PFSK-1 (cell line): Measurements from ENCODE around the genes FXYD5, KMT2B and PRODH2.

GRCh38 chr19:35152004-35152572, 2.4 kb upstream of the FXYD5 start:
- RRBS: no CpG with 5 or more reads among the region's 6 CpGs

- RRBS: 3% methylated on average over 6 of the region's 34 CpGs
Measured at GRCh38 chr19:35154507-35155032, at the start of gene FXYD5. FXYD5 (plus strand) TSS chr19:35154735.

DNA sequence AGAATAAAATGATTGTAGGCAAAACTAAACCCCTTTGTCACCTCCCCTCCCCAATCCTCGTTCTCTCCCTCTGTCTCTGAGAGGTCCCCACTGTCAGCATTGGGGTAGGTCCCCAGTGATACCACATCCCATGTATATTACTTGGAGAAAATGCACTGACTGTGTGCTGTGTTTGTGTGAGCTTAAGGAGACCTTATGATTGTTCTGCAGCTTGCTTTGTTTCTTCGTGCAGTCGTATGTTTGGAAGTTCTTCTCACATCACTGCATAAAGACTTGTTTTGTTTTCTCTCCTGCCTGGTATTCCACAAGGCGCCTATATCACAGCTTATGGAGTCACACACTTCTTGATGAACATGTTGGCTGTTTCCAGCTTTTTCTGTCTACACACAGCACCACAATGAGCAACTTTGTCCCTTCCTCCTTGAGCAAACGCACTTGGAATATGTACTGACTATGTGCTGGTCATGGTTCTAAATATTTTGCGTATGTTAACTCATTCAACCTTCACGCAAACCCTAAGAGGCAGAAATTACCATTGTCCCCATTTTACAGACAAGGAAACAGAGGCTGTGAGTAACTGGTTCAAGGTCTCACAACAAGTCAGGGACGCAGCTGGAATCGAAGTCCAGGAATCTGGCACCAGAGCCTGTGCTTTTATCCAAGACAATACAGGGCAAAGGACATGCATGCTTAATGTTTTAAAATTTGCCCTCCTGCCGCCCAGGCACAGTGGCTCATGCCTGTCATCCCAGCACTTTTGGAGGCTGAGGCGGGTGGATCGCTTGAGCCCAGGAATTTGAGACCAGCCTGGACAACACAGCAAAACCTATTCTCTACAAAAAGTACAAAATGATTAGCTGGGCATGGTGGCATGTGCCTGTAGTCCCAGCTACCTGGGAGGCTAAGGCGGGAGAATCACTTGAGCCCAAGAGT, 4.9 kb downstream of the FXYD5 start:
- RRBS: no CpG with 5 or more reads among the region's 13 CpGs

DNA sequence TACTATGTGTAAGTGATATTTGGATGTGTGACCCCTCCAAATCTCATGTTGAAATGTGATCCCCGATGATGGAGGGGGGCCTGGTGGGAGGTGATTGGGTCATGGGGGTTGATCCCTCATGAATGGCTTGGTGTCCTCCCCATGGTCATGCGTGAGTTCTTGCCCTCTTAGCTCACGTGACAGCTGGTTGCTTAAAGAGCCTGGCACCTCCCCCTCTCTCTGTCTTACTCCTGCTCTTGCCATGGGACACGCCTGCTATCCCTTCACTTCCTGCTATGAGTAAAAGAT, 21.2 kb downstream of the FXYD5 start:
- RRBS: no CpG with 5 or more reads among the region's 4 CpGs

DNA sequence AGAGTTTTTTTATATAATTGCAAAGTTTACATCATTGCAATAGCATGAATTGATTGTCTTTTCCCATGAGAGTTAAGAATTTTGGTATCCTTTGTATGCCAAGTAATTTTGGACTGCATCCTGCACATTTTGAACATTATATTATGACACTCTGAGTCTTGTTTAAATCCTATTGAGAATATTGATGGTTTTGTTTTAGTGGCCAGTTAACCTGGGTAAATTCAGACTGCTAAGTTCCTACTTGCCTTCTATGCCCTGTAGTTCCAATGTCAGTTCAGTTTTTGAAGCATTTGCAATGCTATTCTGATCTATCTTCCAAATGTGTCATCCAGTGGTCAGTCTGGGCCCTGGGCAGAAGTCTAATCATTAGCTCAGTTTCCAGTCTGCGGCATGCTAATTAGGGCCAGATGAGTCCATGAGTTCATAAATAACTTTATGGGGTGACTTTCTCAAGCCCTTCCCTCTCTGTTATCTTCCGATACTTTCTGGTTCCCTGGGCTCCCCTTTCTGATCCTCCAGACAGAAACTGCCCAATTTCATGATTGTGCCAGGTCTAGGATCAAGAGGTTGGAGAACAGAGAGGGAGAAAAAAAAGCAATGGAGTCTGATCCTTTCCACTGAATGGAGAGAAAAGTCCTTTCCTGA, 32.8 kb downstream of the FAM187B start:
- RRBS: no CpG with 5 or more reads among the region's 2 CpGs

DNA sequence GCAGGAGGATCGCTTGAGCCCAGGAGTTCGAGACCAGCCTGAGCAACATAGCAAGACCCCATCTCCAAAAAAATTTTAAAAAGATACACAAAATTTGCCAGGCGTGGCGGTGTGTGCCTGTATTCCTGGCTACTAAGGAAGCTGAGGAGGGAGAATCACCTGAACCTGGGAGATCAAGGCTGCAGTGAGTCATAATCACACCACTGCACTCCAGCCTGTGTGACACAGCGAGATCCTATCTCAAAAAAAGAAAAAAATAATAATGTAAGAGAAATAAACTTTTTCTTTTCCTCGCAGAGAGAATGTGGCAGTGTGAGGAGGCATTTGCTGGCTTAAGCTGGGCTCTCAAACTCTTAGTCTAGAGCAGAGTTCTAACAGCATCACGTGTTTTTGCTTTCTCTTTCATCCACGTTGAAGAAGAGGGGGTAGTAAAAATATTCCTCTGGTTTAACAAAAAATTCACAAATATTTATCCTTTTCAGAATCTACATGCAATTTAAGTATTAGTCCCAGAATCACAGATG, 21.0 kb downstream of the FAM187B start:
- RRBS: no CpG with 5 or more reads among the region's 8 CpGs

DNA sequence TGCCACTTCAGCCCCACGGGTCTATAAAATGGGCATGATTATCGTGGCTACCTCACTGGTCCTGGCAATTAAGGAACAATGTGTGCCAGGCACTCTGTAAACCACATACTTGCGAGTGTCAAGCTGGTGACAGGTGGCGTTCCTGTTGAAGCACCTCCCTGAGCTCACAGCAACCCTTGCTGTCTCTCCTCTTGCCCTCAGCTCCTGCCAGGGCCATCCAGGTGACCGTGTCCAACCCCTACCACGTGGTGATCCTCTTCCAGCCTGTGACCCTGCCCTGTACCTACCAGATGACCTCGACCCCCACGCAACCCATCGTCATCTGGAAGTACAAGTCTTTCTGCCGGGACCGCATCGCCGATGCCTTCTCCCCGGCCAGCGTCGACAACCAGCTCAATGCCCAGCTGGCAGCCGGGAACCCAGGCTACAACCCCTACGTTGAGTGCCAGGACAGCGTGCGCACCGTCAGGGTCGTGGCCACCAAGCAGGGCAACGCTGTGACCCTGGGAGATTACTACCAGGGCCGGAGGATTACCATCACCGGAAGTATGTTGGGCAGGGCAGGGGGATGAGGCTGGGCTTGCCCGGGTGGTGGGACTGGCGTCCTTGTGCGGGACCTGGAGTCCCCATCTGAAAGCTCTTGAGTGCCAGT, 1.4 kb downstream of the LSR start:
- RRBS: 72% methylated on average over 8 of the region's 28 CpGs

DNA sequence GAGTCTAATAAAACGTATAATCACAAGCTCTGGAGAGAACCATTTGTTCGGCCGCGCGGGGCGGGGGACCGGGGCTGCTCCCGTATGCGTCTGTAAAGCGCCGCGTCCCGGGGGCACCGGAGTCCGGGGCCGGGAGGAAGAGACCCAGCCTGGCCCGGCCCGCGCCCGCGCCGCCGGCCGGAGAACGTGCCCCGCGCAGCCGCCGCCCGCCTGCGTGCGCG, 913 bp upstream of the USF2 start:
- RRBS: under 1% methylated on average over 16 of the region's 33 CpGs

- RRBS: 2% methylated on average over 7 of the region's 12 CpGs
Measured at GRCh38 chr19:35268160-35268232, 766 bp upstream of the USF2 start.

DNA sequence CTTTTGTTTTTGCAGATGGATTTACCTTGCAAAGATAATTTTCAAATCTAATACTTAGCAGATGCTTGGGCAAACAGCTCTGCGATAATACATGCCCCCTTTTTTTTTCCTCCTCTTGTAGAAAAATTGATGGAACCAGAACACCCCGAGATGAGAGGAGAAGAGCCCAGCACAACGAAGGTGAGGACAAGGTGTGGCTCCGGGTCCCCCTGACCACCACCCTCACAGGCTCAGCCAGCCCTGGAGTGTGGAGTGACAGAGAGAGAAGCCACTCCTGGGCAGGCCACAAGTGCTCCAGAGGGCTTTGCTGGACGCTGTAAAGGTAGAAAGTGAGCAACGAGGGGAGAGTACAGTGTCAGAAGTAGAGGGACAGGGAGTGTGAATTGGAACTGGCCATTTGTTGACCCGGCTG, 2.2 kb downstream of the USF2 start:
- RRBS: 97% methylated on average over 1 of the region's 7 CpGs

DNA sequence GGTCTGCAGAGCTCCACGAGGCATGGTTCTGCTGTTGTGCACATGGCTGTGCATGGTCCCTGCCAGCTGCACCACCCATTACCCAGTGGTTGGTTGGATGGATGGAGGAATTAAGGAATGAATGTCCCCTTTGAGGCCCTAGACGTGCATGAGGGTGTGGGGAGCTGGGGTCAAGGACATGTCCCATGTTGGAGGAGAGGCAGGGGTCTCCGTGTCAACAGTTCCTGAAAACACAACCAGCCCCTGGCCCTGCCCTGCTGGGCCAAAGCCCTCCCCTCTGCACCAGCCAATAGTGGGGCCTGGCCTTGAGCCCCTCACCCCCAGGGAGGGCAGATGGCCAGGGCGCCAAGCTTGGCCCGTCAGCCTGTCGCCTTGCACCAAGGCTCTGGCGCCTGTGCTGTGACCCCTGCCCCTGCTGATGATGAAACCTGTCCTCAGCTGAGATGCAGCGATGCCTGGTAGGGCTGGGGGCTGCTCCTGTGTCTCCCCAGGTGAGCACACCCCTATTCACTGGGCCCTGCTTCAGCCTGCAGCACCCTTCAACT, 2.4 kb upstream of the HAMP start:
- RRBS: no CpG with 5 or more reads among the region's 8 CpGs

GRCh38 chr19:35281018-35281218, 1.4 kb upstream of the HAMP start:
- RRBS: no CpG with 5 or more reads among the region's 3 CpGs

- RRBS: no CpG with 5 or more reads among the region's 3 CpGs
Measured at GRCh38 chr19:35447471-35447662, 690 bp upstream of the FFAR2 start.

- RRBS: no CpG with 5 or more reads among the region's 14 CpGs
Measured at GRCh38 chr19:35553521-35554002, 8.1 kb downstream of the TMEM147 start.

DNA sequence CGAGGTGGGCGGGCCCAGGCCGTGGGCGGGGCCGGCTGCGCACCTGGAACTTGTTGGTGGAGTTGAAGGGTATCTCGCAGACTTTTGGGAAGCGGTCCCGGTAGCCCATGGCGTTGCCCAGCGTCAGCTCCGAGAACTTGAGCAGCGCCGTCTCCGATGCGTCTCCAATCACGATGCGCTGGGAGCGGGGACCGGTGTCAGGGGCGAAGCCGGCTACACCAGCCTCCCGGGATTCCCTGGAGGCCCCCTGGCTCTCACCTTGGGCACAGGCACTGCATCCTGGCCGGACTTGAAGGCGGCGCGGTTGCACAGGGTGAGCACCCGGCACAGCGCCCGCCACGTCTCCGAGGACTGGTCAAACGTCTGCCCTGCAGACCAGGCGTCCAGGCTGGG, 5.1 kb downstream of the ATP4A start:
- RRBS: 51% methylated on average over 24 of the region's 34 CpGs

DNA sequence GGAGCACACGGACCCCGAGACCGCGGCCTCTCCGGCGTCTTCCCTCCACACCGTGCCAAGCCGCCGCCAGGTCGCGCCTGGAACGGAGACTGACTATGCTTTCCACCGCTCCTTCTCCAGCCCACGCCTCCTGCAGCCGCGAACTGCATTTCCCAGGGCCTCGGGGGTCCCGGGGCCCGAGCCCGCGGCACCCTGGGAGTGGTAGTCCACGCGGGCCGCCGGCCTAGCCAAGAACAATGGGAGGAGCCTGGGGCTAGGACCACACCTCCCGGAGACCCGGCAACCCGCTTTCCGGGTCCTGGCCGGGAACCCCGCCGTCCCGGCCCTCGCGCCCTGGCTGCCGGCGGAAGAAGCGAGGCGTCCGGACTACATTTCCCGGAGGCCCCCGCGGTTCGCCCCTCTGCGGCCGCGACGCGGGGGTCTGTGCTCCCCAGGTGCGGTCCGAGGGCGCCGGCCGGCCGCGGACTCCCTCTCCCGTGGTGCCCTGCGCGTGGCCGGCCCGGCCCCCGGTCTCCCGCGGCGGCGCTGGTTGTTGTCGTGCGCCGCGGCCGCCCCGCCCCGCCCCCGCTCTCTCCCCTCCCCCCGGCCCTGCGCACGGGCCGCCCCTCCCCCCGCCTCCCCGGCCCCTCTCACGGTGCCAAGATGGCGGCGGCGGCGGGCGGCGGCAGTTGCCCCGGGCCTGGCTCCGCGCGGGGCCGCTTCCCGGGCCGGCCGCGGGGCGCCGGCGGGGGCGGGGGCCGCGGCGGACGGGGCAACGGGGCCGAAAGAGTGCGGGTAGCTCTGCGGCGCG, at the start of gene KMT2B:
Gene KMT2B (plus strand): TSS at position 627 of the 790 bp plus-strand sequence.
- RRBS: 1% methylated on average over 61 of the region's 110 CpGs

DNA sequence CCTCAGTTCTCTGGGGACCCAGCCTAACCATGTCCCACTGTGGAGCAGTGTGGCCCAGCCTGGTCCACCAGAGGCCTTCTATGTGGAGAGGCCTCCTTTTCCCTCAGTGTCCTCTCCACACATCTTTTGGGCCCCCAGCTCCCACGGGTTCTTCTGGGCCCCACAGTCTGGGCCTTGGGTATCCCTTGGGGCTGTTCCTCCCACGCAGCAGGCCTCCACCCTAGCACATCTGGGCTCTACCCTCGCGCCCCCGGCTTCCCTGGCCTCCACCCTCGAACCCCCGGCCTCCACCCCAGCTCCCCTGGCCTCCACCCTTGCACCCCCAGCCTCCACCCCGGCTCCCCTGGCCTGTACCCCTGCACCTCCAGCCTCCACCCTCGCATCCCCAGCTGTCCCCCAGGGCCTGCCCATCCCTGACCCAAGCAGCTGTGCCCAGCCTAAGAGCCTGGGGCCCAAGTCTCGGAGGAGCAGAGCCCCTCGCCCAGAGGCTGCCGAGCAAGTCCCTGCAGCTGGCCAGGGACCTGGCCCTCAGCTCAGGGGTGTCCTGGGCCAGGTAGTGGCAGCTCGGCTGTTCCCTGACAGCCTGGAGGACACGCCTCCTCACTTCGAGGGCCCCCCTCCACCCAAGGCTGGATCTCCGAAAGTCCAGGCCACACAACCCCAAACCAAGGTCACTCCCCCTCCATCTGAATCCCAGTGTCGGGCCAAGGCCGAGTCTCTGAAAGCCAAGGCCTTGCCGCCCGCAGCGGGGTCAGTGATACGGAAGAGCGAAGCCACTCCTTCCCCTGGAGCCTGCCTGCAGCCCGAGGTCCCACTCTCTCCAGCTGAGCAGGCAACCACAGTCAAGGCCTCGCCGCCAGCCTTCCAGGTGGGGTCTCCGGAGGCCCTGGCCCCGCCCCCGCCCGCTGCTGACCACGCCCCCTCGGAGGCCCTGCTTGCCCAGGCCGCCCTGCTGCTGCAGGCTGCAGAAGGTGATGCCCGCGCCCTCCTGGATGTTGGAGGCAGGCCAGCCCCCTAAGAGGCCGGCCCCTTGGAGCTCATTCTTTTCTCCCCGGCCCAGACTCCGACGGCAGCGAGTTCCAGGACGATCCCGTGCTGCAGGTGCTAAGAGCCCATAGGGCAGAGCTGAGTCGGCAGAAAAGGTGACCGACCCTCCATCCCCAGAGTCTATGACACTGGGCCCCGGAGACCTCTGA, 7.9 kb upstream of the ARHGAP33 start:
- RRBS: 93% methylated on average over 2 of the region's 45 CpGs

DNA sequence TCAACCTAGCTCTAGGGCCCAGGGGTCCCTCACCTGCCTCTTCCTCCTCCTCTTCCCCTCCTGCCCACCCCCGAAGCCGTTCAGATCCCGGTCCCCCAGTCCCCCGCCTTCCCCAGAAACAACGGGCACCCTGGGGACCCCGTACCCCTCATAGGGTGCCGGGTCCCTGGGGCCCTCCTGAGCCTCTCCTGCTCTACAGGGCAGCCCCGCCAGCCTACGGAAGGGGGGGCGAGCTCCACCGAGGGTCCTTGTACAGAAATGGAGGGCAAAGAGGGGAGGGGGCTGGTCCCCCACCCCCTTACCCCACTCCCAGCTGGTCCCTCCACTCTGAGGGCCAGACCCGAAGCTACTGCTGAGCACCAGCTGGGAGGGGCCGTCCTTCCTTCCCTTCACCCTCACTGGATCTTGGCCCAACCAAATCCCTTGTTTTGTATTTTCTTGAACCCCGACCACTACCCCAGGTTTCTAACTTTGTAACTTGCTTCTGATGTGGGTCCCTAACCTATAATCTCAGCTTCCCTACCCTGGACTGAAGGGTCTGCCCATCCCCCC, 12.8 kb downstream of the ARHGAP33 start:
- RRBS: 84% methylated on average over 5 of the region's 14 CpGs

DNA sequence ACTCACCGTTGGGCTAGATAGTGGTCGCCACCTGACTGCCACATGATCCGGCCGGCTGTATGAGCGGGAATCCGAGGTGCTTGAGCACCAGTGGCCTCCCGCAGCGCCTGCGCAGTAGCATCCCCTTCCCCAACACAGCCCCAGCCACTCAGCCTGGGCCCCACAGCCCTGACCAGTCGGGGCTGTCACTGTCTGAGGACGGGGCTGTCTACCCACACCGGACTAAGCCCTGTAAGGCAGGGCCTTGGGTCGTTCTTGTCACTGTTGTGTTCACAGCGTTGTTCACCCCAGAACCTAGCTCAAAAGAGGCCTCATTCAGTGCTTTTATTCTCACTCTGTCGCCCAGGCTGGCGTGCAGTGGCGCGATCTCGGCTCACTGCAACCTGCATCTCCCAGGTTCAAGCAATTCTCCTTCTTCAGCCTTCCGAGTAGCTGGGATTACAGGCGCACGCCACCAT, 14.8 kb downstream of the PRODH2 start:
- RRBS: no CpG with 5 or more reads among the region's 22 CpGs

DNA sequence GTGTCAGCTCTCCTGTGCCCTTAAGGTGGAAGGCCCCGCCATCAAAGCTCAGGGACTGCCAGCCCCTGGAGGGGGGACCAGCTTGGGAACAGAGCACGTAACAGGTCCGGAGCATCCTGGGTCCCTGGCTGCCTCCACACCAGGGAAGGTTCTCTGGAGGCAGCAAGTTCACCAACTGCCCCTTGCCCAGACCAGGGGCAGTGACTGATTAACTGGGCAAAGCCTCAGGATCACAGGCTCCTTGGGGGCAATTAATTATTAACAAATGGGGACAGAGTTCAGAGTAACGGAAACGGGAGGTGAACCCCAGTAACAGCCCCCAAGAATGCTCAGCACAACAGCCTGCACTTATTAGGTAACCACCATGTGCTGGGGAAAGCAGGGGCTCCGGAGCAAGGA, at the start of gene PRODH2:
Gene PRODH2 (minus strand): TSS at position 155 of the 399 bp plus-strand sequence.
- RRBS: no CpG with 5 or more reads among the region's 6 CpGs